M059J (cell line): ENCODE measurements around a stretch of chr12.

DNA sequence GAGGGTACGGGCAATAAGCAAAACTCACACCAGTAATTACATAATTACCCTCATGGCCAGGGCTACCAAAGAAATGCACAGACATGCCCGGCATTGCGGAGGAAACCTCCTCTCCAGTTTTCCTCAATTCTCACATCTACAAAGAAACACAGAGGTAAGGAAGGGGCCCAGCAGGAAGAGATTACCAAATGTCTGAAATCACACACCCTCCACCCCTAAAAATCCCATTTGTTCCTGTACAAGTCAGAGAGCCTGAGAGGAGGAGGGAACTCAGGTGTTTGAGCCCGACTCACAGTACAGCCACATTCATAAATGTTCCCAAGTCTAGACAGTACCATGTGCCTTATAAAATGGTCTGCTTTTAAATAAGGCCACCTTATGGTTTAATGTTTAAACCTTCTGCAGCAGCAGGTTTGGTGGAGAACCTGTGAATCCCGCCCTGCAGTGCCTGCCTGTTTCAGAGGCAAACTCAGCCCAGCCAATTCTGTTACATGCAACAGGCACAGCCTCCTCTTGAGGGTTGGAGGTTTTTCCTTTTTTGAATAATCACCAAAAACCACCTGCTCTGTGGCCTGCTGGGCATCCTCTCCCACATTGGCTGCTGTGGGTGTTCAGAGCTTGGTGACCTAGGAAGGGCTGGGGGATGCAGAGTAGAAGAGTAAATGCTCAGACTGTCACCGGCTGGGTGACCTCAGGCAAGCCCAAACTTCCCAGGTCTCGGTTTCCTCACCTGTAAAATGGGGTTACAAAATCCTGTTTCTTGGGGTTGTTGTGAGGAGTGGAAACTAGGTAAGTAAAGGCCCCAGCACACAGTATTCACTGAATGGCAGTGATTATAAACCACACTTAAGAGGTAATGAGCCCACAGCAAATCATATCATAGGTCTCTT, 28.1 kb downstream of the NUAK1 start:
- RAMPAGE, long total RNA: no peak

- RAMPAGE, long total RNA: no peak
Measured at GRCh38 chr12:106198148-106198539, 49.7 kb downstream of the CKAP4 start.

DNA sequence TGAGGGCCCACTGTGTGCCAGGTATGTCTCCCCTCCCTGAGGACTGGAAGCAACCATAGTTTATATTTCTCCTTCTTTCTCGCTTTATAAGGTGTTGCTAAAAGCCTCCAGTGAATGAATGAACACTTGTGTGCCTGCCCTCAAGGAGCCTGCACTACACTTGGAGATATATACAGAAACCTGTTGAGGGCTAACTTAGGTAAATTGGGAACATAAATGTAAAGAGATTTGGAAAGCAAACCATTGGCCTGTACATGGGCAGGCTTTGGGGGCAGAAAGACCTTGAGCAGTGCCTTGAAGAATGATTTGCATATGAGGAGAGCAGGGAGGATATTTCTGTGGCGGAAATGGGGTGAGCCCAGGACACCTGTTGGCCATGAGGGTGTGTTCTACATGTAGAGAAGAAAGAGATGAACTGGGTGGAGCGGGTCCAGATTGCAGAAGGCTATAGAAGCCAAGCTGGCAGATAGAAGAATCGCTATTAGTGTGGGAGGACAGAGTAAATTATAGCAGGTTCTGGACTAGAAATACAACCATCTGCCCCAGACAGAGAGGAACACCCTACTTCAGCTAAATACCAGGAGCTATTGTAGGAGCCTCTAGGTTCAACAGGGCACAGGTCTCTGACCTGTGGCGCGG, 1.9 kb upstream of the CKAP4 start:
- RAMPAGE, long total RNA: no peak

GRCh38 chr12:106254595-106254996, 6.8 kb upstream of the CKAP4 start:
- RAMPAGE, long total RNA: no peak

DNA sequence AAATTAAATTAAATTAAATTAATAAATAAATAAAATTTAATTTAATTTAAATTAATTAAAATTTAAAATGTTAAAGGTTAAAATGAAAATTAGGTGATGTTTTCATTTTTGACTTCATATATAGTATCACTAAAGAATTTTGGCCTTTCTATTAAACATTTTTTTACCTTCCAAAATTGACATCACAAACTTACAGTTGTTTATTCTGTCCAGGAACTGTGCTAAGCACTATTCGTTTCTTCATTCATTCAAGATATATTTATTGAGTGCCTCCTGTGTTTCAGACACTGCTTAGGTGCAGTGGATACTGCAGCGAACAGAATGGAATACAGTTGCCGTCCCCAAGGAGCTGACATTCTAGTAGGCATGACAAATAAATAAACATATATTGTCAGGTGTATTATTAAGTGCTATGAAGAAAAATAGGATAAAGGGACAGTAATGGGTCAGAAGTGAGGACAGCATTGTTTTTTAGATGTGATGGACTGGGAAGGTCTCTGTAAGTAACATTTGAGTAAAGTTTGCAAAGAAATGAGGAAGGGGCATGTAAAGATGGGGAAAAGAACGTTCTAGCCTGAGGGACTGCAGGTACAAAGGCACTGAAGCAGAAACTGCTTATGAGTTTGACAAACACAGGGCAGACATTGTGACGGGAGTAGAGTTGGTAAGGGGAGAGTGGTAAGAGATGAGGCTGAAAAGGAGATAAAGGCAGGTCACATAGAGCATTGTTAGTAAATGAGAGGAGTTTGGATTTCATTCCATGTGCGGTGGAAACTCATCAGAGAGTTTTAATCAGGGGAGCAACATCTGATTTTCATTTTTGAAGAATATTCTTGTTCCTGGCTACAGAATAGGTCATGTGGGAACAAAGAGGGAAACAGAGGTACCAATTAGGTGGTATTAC, 21.4 kb downstream of the TCP11L2 start:
- RAMPAGE, long total RNA: no peak

GRCh38 chr12:106360502-106360936, 3.0 kb downstream of the POLR3B start:
- RAMPAGE, long total RNA: no peak

- RAMPAGE, long total RNA: no peak
Measured at GRCh38 chr12:106369439-106370198, 12.1 kb downstream of the POLR3B start.

DNA sequence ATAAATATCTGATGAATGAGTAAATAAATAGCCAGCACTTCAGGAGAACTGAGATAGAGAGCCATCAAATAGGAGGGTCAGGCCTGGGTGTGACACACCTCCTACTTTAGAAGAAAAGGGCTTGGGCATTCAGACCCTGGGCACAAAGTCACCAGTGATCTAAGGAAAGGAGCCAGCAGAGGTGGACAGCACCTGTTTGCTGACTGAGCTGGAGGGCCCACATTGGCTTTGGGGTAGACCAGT, 50.1 kb downstream of the RFX4 start:
- RAMPAGE, long total RNA: no peak

- RAMPAGE, long total RNA: no peak
Measured at GRCh38 chr12:106757884-106758767, 16.4 kb upstream of the RIC8B start.

- RAMPAGE, long total RNA: no peak
Measured at GRCh38 chr12:106773162-106773840, 1.2 kb upstream of the RIC8B start.

DNA sequence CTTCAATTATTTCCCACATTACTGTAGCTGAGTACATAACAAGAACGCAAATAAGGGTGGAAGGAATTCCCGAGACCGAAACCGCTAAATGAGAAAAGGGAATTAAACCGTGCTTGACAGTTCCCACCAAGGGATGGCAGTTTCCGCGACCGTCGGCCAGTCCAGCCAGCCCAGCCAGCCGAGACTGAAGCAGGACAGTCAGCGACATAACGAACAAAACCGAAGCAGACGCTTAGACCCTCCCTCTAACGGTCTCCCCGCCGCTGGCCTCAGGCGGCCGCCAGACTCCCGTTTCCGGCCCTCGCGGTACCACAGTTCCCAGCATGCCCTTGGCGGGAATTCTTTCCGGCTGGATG, 663 bp upstream of the RIC8B start:
- RAMPAGE, long total RNA: no peak

- RAMPAGE, long total RNA: no peak
Measured at GRCh38 chr12:107657599-107658528, 27.7 kb upstream of the PWP1 start.

DNA sequence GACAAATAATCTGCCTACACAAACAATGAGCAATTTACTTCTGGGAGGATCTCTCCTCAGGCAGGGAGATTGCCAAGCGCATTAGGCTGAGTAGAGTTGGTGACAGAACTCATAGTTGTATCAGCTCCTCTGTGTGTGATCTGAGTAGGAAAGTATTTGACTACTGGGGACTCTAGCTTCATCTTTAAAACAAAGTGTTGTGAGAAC, 1.1 kb upstream of the PWP1 start:
- RAMPAGE, long total RNA: no peak

DNA sequence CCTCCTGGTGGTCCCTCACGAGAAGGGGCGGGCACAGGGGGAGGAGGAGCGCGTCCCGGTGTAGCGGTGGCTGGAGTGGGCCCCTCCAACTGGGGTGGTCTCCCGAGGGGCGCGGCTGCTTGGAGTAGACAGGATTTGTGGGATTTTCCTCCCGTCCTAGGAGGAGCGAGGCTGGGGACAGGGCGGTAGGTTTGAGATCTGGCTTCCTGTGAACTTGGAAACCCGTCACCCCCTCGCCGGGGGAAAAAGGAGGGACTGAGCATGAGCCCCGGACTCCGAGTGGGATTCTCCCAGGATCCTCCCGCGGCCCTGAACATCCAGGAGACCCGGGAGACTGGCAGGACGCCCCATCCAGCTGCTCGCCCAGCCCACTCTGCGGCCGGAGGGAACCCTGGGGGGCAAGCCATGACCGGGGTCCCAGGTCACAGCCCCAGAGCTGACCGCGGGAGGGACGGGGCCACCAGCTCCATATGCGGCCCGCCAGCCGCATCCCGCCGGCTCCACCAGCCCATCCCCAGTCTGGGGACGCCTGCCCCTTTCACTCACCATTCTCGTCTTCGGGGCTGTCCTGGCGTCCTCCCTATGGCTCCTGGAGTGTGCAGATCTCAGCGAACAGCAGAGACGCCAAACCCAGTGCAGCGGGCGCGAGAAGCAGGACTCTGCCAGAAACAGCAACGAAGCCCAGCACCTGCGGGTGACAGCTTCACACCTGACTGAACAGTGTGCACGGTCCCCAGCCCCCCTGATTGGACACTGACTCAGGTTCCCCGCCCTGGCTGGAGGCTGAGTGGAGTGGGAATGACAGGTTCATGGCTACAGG, 71.1 kb downstream of the ASCL4 start:
- RAMPAGE, long total RNA: no peak

GRCh38 chr12:108041784-108042131, 87.3 kb upstream of the WSCD2 start:
- RAMPAGE, long total RNA: no peak

GRCh38 chr12:108288766-108289621, 50.1 kb downstream of the CMKLR1 start:
- RAMPAGE, long total RNA: no peak

GRCh38 chr12:108315908-108316473, 23.1 kb downstream of the CMKLR1 start:
- RAMPAGE, long total RNA: no peak

- RAMPAGE, long total RNA: no peak
Measured at GRCh38 chr12:108455784-108456092, 59.3 kb upstream of the FICD start.

- RAMPAGE, long total RNA: no peak
Measured at GRCh38 chr12:108563423-108564003, 1.1 kb downstream of the ISCU start.

DNA sequence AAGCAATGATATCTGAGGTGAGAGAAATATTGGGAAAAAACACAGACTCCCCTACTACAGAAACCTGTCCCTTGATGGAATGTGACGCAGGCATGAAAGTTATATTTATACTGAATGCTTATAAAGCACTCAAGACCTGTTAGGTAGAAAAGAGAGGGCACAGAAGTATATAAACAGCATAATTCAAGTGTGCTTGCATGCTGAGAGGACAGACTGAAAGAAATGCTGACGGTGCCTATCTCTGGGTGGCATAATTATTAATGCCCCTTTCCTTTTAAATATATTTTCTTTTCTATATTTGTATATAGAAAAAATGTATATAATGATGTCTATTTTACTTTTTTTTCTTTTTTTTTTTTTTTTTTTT, 2.7 kb upstream of the SELPLG start:
- RAMPAGE, long total RNA: no peak